SP-49 (cell line): ENCODE results near the gene ERCC5.

DNA sequence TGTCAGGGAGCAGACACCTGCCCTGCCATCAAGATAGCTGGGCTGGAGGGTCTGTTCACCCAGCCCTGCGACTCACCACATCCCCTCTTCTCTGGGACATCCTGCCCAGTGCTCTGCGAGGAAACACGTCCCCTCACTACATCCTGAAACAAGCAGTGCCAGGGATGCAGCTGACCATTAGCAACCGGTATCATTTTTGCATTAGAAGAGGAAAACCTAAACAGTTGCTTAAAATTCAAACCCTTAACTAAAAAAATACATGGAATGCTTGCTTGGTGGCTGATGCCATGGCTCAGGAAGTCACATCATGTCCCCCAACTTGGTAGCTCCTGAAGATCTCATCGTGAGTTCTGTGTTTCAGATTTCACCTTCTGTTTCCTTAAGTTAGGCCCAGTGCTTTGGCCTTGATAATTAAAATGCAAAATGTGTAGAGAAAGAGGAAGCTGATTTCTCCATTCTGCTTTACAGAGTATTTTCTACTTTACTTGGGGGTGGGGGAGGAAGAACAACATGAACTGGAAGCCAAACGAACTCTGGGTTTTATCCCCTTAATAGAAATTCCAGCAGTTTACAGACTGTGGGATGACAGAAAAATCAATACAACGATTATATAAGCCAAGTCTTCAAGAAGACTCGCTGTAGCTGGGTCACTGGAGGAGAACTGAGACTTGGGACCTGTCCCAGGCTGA, 21.7 kb upstream of the GGACT start:
- PRO-cap = unidirectional peak, plus-strand start at position 484 of the sequence

DNA sequence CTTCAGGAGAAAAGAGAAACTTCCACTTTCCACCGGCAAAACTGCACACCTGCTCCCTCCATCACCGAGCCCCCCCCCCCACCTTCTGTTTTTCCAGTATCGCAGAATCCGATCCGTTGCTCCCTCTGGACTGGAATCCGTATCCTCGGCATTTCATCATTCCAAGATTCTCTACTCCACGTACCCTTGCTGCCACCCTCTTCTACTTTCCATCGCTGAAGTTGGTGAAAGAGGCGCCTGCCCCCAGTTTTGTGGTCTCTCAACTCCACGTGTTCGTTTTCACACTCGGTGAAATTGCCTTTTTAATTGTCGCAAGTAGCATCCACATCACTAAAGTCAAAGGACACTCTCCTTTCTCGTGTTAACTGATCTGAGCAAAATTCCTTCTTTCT, 955 bp upstream of the TMTC4 start:
- PRO-cap = unidirectional peak, minus-strand start at position 223 of the sequence

- PRO-cap = no peak
Observed at GRCh38 chr13:102440176-102440642, 156.6 kb upstream of the TPP2 start.

DNA sequence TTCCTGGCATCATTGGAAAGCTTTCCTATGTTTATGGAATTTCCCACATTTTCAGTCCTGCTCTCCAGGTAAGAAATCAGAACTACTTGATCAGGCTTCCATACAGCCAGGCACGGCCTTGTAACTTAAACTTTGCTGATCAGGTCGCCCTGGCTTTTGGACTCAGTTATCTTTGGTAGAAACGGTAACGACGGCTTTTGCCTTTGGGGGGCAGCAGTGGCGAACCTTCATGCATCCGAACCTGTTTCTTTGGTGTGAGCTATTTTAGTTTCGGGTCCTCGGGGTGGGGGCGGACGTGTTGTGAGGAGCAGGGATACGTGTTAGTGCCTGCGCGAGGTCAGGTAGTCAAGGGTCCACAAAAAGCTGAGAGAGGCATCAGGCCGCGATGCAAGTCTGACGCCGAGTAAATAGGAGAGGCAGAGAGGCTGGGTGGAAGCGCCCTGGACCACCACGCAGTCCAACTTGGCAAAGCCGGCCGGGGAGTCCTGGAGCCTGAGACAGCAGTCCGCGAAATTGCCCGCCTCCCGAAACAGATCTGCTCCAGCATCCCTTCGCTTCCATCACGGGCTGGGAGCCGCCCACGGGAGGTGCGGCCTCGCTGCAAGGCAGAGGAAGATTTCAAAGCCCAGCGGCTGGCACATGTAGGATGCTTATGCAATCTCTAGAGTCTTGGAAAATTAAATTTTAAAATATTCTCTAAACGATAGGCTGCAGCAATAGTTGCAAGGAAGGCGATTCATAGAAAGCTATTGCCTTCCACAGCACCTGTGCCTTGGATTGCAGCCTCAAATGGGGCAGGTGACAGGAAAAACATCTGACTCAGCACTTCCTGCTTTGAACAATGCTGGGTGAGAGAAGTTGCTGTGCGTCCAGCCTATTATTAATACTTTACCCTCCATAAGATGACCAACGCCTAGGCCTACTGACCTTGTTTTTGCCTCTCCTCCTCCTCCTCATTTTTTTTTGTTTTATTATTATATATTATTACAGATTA, 4.6 kb upstream of the TPP2 start:
- PRO-cap = unidirectional peak, plus-strand start at position 267 of the sequence; unidirectional peak, plus-strand start at position 323 of the sequence

GRCh38 chr13:102658609-102659299, 36.1 kb downstream of the METTL21C start:
- PRO-cap = no peak

DNA sequence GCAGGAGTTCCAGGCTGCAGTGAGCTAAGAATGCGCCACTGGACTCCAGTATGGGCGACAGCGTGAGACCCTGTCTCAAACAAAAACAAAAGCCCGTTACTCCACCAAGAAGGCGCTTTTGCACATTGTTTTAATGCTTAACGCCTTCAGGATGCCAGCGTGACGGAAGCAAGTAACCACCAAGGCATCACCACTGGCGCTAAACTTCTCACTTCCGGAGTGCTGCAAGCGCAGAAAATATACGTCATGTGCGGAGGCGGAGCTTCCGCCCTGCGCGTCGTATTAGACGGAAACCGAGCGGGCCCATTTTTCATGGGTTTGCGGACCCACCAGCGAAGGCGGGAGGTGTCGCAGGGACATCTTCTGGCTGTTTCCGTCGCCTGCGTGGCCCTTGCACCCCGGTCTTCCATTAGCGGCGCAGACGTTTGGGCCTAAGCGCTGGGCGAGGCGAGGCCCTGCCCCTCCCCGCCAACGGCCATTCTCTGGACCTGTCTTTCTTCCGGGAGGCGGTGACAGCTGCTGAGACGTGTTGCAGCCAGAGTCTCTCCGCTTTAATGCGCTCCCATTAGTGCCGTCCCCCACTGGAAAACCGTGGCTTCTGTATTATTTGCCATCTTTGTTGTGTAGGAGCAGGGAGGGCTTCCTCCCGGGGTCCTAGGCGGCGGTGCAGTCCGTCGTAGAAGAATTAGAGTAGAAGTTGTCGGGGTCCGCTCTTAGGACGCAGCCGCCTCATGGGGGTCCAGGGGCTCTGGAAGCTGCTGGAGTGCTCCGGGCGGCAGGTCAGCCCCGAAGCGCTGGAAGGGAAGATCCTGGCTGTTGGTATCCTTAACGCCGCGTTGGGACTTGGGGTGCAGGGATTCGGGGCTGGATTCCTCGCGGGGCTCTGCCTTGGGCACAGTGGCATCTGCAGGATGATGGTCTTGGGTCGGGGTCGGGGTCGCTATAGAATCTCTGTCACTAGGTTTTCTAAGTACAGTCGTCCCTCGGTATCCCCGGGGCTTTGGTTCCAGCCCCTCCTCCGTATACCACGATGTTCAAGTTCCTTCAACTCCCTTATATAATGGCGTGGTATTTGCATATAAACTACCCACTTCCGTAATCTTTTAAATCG, at the start of gene ERCC5:
ERCC5 (plus strand) TSS at position 497 of the 1,111 bp plus-strand sequence.
- PRO-cap = bidirectional peak, plus-strand start at position 313 of the sequence, minus-strand start at position 195 of the sequence; bidirectional peak, plus-strand start outside the sequence, minus-strand start at position 1,029 of the sequence

- PRO-cap = no peak
Observed at GRCh38 chr13:104391979-104392294, 1073.9 kb upstream of the DAOA start.

- PRO-cap = no peak
Observed at GRCh38 chr13:105814208-105814532, 348.3 kb downstream of the DAOA start.

DNA sequence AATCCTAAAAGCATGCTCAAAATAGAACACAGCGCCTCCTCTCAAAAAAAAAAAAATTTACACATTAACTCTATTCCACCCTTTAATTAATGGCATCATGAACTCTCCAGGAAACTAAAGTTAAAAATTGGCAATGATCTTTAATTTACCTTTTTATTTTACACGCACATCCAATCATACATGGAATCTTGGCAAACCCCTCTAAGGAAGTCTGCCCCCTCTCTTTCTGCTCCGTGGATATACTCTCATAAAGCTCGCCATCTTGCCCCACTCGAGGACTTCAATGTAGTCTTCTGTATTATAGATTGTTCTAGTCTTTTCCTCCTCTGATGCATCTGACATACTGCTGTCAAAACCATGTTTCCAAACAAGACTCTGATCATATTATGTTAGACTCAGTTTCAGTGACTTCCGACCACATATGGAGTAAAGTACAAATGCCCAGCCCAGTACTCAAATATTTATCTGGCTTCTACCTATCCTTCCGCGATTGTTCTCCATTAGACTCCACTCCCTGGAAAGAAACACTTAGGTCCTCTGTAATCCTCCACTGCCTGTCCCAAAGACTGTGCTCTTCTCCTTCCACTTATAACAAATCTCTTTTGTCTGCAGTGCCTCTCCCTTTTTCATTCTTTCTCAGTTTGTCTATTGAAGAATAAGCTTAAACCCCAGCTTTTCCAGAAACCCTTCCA, 439.7 kb downstream of the EFNB2 start:
- PRO-cap = no peak

DNA sequence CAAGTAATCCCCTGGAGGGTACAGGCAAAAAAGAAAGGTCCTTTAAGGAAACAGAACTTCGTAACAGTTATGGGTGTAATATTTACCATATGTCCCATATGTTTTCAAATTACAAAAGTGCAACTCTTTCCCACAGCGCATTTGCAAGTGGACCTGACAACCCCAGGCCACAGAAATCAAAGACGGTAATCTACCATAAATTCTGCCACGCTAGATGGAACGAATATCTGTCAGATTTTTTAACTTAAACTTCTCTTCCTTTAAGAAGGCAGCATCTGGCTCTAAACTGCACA, 436.0 kb downstream of the EFNB2 start:
- PRO-cap = no peak

- PRO-cap = no peak
Observed at GRCh38 chr13:106184848-106185347, 350.6 kb downstream of the EFNB2 start.

- PRO-cap = no peak
Observed at GRCh38 chr13:106348923-106350244, 186.1 kb downstream of the EFNB2 start.

- PRO-cap = no peak
Observed at GRCh38 chr13:106376229-106376786, 159.2 kb downstream of the EFNB2 start.

GRCh38 chr13:106556932-106558024, 10.7 kb downstream of the ARGLU1 start:
- PRO-cap = no peak

- PRO-cap = no peak
Observed at GRCh38 chr13:106561631-106562349, 6.1 kb downstream of the ARGLU1 start.

DNA sequence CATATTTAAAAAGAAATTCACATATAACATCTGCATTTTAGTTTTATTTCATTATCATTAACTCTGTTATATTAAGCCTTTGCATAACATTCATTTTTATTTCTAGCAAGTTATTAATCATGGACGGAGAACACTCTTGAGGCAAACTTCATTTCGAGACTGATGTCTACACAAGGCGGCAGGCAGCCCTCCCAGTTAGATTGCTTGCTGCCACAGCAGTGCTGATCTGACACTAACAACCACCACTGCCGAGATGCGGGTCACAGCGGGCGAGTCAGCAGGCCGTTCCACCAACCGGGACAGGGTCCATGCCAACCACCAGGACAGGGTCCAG, 243.9 kb downstream of the MYO16 start:
- PRO-cap = no peak

- PRO-cap = no peak
Observed at GRCh38 chr13:108963324-108963642, 333.9 kb downstream of the MYO16 start.

DNA sequence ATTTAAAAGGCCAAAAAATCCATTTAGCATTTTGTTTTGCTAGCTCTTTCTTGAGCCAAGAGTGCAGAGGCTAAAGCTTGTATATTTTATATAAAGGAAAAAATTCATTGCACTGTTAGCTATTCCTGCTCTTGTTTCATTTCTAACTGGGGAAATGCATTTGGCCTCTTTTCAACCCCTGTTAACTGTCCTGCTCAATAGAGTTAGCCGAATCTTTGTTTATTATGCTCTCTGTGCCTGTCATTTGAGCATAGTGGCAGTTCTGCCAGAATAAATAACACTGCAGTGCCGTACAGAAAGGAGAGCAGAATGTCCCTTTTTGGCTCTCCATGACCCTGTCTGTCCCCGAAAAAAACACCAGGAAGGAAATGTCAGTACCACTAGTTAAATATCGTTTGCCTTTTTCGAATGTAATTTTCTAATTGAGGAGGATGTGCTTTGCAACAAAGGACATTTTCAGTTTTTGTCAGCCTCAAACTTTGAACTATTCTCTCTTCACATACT, 350.9 kb downstream of the MYO16 start:
- PRO-cap = no peak

GRCh38 chr13:108981331-108981807, 352.0 kb downstream of the MYO16 start:
- PRO-cap = no peak

DNA sequence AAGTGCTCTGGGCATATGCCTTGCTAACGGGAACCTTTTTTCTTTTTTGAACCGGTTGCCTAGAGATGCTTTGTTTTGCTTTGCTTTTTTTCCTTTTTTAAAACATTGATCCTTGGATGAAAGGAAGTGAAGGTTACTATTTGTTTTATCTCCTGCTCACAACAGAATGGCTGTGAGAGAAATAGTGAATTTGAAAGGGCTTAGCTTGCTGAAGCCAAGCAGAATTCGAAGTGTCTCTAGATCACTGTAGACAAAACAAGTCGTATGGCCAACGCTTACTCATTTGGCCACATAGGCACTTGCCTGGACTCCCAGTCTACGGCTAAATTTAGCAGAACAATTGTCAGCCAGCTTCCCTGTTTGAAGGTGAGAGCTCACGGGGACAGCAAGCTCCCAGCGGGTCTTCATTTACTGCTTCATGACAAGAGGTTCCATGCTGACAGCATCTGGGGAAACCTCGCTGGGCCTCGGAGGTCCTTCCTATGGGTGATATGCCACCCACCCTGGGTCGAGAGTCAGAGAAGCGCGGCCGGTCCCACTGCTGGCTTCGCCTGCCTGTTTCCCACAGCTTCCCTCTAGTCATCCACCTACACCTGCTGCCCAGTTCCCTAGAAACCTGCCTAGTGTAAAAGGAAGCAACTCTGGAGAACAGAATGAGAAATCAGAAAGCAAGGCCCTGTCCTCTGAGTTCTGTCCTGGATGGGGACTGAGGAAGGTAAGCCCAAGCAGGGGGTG, 504.7 kb downstream of the IRS2 start:
- PRO-cap = no peak